Left ventricle myocardium (tissue), 1 donor: ENCODE data around the genes TMEM87B, SLC20A1 and CKAP2L.

DNA sequence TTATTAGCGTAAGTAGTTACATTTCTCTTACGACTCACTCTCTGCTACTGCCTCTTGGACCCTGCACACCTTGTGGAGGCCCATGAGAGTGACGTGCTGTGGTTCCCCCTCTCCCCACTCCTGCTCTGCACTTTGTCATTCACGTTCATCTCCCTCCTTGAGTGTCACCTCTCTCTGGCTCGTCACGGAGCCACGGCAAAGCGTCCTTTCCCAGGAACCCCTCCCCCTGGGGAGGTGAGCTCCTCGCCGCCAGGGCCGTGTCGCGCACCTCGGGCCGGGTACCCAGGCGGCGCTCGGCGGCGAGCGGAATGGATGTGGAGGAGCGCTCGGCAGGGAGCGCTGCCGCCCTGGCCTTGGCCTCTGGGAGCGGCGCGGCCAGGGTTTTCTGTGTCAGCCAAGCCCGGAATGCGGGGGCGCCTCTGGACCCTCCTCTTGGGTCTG, 652 bp upstream of the MERTK start:
- PRO-cap, result unidirectional peak, plus-strand start at position 285 of the sequence

- PRO-cap, result unidirectional peak, plus-strand start at chr2:112055356; bidirectional peak, plus-strand start at chr2:112055741, minus-strand start at chr2:112055710
These were observed at the start of gene TMEM87B for GRCh38 chr2:112055107-112055779. TSS of gene TMEM87B (plus strand) at chr2:112055269.

DNA sequence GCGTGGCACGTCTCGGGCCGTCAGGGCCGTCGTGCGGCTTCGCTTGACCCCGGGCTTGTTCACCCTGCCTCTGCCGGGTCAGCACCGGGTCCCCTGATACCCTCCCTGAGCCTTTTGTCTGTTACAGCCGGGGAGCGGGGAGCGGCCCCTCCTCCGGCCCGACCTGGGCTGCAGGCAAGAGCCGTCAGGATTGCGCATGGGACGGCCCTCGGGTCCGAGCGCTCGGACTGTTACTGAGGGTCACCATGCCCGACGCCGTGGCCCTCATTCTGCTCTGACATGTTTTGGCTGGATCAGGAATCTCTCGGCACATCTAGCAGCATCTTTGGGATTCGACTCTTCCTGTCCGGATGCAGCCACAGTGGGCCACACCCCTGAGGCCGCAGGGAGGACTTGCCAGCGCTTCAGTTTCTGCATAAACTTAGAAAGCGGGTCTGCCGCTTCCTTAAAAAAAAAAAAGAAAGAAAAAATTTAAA, 749 bp downstream of the TMEM87B start:
- PRO-cap, result bidirectional peak, plus-strand start at position 416 of the sequence, minus-strand start at position 286 of the sequence

DNA sequence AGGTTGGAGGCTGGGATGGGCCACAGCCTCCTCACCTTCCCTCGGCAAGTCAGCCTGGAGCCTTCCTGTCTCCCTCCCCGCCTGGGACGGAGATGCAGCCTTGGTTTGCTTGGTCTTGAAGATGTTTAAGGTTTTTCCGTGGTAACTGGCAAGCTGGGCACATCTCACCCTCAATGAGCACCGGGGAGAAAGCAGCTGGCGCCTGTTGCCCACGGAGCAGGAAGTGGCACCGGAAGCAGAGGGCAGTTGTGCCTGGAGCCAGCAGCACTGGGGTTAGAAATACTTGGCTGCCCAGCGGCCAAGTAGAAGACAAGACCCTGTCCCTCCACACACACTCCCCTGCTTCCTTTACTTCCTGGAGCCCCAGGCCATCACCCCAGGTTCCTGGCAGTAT, 17.3 kb downstream of the FBLN7 start:
- PRO-cap, result no peak

DNA sequence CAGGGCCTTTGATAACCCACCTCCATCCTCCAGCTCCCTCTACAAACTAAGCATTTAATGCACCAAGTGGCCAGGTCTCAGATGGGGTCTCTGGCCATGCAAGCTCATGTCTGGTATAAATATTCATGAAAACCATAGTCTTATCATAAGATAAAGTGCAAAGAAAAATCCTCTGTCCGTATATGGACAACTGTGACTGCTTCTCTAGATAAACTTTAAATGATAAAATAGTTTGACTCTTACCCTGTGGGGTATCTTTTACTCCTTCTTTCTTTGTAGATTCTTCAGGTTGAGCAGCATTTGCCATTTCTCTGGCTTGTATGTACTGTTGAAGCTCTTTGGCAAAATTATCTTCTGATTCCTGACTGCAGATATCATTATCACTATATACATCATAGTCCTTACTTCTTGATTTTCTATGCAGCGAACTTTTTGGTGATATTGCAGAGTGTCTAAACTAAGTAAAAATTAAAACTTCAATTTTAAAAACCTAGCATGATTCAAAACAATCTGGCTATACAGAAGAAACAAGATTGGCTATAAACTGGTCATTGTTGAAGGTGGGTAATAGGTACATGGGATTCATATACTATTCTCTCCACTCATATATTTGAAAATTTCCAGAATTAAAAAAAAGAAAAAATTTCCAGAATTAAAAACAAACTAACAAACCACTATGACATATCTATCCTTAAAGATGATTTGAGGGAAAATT, 16.6 kb downstream of the ZC3H8 start:
- PRO-cap, result no peak

GRCh38 chr2:112304552-112305030, 29.2 kb downstream of the ZC3H6 start:
- PRO-cap, result no peak

GRCh38 chr2:112644081-112644948, 1.4 kb upstream of the SLC20A1 start:
- PRO-cap, result no peak

GRCh38 chr2:112645782-112646536, at the start of gene SLC20A1:
TSS of gene SLC20A1 (plus strand) at chr2:112645939.
- PRO-cap, result bidirectional peak, plus-strand start at chr2:112645939, minus-strand start at chr2:112645709; unidirectional peak, minus-strand start at chr2:112646288

- PRO-cap, result no peak
These were observed 834 bp downstream of the SLC20A1 start for GRCh38 chr2:112646537-112647008.

GRCh38 chr2:112763949-112765109, at the start of gene CKAP2L:
TSS of gene CKAP2L (minus strand) at chr2:112764609.
- PRO-cap, result bidirectional peak, plus-strand start at chr2:112764818, minus-strand start at chr2:112764609

DNA sequence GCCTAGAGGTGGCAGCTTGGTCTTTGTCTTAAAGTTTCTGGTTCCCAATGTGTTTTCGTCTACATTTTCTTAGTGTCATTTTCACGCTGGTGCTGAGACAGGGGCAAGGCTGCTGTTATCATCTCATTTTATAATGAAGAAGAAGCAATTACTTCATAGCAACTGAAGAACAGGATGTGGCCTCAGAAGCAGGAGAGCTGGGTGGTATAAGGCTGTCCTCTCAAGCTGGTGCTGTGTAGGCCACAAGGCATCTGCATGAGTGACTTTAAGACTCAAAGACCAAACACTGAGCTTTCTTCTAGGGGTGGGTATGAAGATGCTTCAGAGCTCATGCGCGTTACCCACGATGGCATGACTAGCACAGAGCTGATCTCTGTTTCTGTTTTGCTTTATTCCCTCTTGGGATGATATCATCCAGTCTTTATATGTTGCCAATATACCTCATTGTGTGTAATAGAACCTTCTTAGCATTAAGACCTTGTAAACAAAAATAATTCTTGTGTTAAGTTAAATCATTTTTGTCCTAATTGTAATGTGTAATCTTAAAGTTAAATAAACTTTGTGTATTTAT, 7.3 kb downstream of the IL36G start:
- PRO-cap, result no peak

- PRO-cap, result no peak
These were observed 9.1 kb downstream of the PSD4 start for GRCh38 chr2:113182464-113183629.

- PRO-cap, result no peak
These were observed 44.6 kb downstream of the PSD4 start for GRCh38 chr2:113218259-113218946.

DNA sequence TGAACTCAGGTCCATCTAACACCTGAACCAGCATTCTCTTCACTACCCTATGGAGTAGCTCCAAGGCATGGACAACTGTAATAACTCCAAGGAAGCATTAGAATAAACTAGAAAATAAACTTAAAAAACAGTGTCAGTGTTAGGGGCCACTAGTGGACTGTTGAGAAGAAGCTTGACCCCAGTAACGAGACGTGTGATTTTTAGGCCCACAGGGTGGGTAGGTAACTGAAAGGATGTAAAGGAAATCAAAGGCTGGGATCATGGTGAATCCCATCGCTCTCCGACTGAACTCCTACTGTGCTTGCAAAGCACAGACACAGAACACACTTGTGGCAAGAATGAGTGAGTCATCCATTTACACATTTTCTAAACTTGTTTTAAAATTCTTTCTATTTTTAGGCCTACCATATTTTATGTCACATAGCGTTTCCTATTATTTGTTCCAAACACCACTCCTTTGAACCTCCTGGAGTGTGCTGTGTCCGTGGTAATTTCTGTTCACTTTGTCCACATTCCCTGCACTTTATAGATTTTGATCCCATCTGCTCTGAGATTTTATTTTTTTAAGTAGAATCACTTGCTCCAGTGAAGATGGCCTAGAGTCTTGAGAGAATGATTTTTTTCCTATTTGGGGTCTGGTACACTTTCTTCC, 6.2 kb upstream of the PAX8 start:
- PRO-cap, result no peak

GRCh38 chr2:113591452-113592312, 35.4 kb upstream of the RABL2A start:
- PRO-cap, result no peak

GRCh38 chr2:113737589-113738702, 18.5 kb downstream of the SLC35F5 start:
- PRO-cap, result no peak

GRCh38 chr2:114662294-114662831, 219.9 kb downstream of the DPP10 start:
- PRO-cap, result bidirectional peak, plus-strand start at chr2:114662600, minus-strand start at chr2:114662527

- PRO-cap, result no peak
These were observed 719.1 kb downstream of the DPP10 start for GRCh38 chr2:115161203-115162340.

DNA sequence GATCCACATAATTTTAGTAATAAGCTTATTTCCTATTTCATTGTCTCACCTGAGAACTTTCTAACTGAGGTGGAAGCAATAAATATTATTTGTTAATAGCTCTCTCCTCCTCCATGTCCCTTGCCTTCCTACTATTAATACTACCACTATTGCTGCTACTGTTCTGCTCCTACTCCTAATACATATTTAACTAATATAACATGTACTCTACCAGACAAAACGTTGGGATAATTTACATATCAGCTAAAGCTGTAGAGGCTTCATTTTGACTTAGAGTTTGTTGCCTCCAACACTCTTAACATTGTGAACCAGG, 1283.5 kb downstream of the DPP10 start:
- PRO-cap, result no peak

DNA sequence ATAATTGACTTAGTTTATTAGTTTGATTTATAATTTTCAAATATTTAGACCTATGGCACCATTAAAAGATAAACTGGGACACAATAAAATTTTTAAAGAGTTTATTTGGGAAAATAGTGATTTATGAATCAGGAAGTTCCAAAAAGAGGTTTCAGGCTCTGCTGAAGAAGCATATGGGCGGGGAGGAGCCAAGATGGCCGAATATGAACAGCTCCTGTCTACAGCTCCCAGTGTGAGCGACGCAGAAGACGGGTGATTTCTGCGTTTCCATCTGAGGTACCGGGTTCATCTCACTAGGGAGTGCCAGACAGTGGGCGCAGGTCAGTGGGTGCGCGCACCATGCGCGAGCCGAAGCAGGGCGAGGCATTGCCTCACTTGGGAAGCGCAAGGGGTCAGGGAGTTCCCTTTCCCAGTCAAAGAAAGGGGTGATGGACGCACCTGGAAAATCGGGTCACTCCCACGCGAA, 289.2 kb upstream of the DDX18 start:
- PRO-cap, result no peak